Left common carotid artery plus branches (tissue), 1 donor: ENCODE measurements around a stretch of chr16.

DNA sequence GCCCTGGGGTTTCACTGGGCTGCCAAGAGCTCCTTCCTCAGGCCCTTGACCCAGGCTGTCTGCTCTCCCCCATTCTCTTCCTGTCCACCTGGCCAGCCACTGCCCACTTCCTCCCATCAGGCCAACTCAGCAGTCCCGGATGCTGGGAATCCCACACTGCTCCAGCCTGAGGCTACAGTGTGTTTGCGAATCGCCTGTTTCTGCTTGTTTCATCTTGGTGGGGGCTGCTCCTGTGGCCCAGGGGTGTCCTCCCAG is 865 bp upstream of the METRN start:
- PRO-cap = no peak

- PRO-cap = no peak
Measured at GRCh38 chr16:870948-871572, 70.5 kb upstream of the GNG13 start.

DNA sequence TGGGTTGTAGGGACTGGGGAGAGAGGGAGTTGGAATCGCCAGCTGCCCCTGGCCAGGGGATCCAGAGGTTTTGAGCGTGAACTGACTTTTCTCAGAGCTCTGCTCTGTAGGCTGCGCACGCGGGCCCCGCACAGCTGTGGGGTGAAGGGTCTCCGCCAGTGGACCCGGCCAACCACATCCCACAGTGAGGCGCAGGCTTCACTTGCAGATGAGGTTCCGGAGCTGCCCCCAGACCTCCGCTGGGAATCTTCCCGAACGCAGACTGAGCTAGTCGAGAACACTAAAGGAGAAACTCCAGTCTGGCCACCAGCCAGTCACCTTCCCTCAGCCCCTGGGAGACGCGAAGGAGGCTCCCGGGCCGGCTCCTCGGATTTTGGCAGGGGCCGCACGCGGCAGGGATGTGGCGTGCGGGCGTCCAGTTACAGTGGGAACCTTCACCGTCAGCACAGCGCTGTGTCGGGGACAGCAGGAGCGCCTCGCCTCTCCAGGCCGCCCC is 855 bp downstream of the LMF1 start:
- PRO-cap = no peak

- PRO-cap = unidirectional peak, minus-strand start at chr16:988055
Measured at GRCh38 chr16:987913-988253, 6.3 kb downstream of the SOX8 start.

GRCh38 chr16:1003929-1004512 is 22.5 kb downstream of the SOX8 start:
- PRO-cap = no peak

DNA sequence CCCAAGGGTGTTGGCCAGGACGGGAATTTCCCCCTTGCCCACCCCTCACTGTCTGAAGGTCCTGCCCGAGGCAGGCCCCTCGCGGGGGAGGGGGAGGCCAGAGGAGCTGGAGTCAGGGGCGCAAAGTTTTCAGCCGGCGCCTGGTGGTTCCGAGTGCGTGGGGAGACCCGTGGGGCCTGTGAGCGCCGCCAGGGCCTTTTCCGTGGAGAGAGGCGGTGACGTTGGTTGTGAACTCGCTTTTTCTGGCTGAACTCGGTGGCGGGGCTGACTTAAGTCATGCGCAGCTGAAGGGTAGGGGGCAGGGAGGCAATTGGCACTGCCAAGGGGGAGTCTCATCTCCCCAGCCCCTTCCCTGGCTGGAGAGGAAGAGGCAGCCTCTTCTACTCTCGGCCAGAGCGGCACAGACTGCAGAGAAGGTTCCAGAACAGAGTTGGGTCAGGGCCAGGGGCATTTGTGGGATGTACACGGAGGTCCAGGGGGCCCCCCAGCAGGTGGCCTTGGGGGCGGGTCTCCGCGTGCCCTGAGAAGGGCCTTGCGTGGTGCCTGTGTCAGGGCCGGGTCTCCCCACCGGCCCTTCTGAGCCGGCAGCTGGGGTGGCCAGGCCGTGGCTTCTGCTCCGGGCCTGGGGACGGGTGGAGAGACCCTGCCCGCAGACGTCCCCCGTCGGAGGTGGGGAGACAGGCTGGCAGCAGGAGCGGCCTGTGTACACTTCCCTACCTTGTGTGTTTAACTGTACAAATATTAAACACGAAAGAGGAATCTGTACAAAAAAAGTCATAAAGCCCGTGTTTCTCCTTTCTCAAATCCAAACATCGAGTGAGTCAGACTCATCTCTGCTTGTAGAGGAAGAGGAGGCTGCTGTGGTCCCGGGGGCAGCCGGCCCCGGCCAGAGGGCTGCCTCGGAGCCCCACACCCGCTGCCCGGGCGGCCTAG is 1.7 kb downstream of the CACNA1H start:
- PRO-cap = no peak

- PRO-cap = no peak
Measured at GRCh38 chr16:1221646-1221975, 3.5 kb downstream of the TPSG1 start.

GRCh38 chr16:1225592-1226181 is 619 bp upstream of the TPSG1 start:
- PRO-cap = no peak

DNA sequence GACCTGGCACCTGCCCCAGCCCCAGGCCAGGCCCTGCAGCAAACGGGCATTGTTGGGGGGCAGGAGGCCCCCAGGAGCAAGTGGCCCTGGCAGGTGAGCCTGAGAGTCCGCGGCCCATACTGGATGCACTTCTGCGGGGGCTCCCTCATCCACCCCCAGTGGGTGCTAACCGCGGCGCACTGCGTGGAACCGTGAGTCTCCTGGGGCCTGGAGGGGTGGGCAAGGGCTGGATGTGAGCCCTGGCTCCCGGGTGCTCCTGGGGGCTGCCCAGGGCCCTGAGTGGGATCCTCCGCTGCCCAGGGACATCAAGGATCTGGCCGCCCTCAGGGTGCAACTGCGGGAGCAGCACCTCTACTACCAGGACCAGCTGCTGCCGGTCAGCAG is 620 bp downstream of the TPSD1 start:
- PRO-cap = no peak

GRCh38 chr16:1316655-1317062 is 7.2 kb downstream of the UBE2I start:
- PRO-cap = no peak

DNA sequence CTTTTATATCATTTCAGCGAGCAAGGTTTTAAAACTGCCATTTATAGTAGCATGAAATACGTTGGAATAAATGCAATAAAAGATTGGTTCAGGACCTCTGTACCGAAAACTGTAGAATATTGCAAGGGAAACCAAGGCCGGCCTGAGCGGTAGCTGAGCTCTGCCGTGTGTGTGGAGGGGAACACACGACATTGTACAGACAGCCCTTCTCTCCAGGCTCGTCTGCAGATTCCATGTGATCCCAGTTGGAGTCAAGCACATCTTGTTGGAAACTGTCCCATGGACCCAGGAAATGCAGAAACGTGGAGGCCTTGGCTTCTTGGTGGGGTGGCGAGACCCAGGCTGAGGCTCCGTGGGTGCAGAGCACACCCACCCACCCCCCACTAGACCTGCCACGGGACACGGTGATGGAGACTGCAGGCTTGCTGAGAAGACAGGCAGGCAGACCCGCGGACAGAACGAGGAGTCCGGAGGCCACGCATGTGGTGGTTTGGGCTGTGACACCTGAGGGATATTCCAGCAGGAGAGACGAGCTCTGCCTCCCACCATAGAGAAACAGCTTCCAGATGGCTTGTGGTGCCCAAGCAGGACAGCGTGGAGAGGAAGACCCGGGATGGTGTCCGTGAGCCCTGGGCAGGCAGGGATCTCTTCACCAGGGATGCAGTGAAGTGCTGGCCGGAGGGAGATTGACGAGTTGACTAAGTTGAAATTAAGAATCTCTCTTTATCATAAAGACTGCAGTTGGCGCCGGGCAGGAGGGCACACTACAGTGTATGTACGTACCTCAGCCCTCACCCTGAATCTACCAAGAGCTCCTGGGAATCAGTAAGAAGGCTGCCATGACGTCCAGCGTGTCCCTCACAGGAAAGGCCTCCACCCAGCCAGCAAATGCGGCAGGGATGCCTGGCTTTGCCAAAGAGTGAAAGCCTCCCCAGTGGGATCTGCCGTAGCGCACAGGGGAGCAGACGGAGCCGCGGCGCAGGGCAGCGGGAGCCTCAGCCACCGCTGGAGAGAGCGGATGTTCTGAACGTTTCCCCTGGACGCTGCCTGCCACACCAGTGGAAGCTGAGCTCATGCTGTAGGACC is 8.1 kb downstream of the UBE2I start:
- PRO-cap = no peak

DNA sequence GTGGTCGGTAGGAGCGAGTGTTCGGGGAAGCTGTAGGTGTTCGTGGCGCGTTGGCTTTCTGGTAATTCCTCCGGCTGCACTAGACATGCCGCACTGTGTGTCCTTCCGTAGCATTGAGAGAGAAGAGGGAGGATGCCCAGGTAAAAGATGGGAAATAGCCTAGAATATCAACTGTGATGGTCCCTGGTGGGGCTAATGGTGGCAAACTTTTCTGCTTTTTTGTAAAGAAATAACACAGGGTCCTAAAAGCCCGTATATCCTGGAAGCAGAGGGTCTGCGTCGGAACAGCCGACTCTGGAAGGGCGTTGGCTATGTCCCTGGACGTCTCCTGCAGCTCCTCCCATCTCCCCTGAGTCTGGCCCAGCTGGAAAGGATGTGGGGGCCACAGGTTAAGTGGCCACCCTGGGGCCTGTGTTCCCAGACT is 10.1 kb downstream of the UBE2I start:
- PRO-cap = no peak

DNA sequence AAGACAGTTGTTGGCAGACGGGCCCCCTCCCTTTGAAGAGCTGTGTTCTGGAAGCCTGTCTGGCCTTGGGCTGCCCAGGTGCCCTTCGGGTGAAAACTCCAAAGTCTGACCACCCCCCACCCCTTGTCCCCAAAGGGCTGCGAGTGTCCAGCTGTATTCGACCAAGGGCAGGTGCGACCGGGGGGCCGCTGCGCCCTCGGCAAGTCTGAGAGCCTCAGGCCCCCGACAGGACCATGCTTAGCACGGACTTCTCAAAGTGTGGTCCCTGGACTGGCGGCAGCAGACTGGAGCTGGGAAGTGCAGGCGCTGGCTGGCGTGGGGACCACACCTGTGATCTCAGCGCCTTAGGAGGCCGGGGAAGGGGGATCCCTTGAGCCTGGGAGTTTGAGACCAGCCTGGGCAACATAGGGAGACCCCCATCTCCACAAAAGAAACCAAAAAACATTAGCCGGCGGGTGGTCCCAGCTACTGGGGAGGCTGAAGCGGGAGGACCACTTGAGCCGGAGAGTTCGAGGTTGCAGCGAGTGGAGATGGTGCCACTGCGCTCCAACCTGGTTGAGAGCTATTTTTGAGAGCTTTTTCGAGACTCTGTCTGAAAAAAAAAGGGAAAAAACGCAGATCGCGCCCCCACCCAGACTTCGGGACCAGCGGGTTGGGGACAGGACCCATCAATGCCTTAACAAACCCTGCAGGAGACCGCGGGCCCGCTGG is 987 bp upstream of the BAIAP3 start:
- PRO-cap = no peak

- PRO-cap = no peak
Measured at GRCh38 chr16:1365205-1365535, 13.4 kb downstream of the GNPTG start.

GRCh38 chr16:1383372-1384251 is 30.9 kb downstream of the UNKL start:
- PRO-cap = no peak

DNA sequence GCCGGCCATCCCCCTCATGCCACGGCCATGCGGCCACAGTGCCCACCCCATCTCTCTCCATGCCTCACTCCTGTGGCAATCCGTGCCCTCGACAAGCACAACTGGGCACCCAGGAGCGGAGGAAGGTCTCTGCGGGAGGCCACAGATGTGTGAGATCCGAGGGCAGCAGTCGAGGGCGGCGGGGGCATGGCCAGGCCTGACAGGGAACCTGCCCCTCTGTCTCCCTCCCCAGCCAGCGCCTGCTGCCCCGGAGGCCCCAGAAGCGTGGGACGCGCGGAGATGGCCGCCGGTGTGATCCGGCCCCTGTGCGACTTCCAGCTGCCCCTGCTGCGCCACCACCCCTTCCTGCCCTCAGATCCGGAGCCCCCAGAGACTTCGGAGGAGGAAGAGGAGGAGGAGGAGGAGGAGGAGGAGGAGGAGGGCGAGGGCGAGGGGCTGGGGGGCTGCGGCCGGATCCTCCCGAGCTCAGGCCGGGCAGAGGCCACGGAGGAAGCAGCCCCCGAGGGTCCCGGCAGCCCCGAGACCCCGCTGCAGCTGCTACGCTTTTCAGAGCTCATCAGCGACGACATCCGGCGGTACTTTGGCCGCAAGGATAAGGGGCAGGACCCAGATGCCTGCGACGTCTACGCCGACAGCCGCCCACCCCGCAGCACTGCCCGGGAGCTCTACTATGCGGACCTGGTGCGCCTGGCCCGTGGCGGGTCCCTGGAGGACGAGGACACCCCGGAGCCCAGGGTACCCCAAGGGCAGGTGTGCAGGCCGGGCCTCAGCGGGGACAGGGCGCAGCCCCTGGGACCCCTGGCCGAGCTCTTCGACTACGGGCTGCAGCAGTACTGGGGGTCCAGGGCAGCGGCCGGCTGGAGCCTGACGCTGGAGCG is 1.7 kb downstream of the PERCC1 start:
- PRO-cap = no peak

GRCh38 chr16:1445801-1446436 is 1.6 kb upstream of the CCDC154 start:
- PRO-cap = no peak

GRCh38 chr16:1495238-1495774 is 2.1 kb downstream of the TELO2 start:
- PRO-cap = no peak

- PRO-cap = no peak
Measured at GRCh38 chr16:1530301-1531601, 2.7 kb upstream of the TMEM204 start.

DNA sequence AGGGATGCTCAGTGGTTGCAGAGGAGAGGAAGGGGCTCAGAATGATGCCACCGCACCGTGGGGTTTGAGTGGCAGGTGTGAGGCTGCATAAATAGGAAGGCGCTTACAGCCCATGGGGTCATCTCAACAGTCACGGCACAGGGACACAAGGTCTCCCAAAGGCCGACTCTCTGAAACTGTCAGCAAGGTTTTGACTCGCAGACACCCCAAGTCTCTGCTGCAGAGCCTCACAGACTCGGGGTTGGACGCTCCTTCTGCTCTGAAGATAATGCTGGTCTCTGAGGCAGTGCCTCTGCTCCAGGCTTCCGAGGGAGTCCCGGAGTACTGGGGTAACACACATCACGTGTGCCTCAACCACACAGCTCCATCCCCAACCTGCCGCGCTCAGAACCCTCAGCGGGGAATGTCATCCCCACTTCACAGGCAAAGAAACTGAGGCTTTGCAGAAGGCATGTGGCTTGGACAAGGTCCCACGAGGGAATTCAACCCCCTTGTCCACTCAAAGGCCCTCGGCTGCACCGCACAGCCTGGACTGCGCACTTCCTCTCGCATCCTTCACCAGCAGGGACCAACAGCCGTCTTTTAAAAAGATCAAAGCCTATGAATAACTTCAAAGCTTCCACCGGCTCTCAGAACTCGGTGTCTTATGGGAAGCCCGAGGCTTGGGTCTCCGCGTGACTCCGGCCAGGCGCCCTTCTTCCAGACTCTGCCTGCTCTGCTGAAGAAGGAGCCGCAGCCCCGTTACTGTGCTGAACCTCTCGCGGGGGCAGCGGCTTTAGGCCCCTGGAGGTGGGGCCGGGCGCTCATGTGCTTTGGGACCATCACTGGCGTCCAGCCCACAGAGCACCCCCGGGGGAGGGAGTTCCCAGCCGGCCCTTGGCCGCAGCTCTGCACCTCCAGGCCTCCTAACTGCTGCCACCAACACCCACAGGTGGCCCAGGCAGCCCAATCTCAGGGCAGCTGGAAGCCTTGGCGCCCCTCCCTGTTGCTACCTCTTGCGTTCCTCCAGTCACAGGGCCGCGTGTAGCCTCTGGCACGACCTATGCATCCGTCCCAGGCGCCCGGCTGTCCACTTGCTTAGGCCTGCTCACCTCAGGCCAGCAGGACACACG is 2.1 kb downstream of the TMEM204 start:
- PRO-cap = no peak